Measurements from ENCODE around the genes VENTX and PAOX.

DNA sequence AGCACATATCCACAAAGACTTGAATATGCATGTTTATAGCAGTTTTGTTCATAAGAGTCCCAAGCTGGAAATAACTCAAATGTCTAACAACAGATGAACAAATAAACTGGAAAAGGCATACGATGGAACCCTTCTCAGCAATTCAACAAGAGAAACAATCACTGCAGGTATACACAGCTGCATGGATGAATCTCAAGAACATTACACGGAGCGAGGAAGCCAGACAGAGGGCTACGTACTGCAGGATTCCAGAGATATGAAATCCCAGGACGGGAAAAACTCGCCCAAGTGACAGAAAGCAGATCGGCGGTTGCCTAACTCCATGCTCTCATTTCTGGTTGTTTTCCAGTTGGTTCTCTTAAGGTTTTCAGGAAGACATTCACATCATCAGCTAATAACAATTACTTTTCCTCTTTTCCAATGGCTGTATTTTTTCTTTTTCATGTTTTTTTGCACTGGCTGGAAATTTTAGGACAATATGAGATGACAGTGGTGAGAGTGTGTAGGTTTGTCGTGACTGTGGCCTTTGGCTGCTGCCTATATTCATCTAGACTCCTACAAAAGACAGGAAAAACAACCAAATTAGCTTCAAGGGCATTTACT, 25.9 kb upstream of the INPP5A start:
- RRBS: no CpG with 5 or more reads among the region's 9 CpGs

- RRBS: 33% methylated on average over 7 of the region's 17 CpGs
These were observed 17.2 kb upstream of the INPP5A start for GRCh38 chr10:132520404-132520867.

DNA sequence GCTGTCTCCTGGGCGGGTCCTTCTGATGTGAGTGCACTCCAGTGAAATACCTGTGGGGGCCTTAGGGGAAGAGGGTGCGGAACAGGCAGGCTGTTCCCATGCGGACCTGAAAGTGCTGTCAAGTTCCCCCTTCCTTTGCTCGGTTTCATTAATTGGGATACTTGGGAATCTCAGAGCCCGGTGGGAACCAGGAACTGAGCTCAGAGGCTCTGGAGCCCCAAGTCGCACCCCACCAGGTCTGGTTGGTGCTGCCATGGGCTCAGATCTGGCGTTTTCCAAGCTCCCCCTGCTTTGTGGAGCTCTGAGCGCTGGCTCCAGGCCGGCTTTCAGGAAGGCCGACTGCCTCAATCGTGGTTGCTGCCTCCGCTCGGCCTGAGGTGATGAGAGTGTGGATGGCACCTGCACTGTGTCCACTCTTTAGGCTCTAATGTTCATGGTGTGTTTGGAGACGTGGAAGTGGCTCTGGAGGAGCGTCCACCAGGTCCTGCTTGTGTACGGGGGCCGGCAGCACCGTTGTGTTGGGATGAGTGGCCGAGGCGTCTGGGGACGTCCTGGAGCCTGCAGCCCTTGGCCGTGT, 8.0 kb downstream of the INPP5A start:
- RRBS: no CpG with 5 or more reads among the region's 22 CpGs

GRCh38 chr10:132666091-132666592, 119.8 kb downstream of the NKX6-2 start:
- RRBS: no CpG with 5 or more reads among the region's 11 CpGs

DNA sequence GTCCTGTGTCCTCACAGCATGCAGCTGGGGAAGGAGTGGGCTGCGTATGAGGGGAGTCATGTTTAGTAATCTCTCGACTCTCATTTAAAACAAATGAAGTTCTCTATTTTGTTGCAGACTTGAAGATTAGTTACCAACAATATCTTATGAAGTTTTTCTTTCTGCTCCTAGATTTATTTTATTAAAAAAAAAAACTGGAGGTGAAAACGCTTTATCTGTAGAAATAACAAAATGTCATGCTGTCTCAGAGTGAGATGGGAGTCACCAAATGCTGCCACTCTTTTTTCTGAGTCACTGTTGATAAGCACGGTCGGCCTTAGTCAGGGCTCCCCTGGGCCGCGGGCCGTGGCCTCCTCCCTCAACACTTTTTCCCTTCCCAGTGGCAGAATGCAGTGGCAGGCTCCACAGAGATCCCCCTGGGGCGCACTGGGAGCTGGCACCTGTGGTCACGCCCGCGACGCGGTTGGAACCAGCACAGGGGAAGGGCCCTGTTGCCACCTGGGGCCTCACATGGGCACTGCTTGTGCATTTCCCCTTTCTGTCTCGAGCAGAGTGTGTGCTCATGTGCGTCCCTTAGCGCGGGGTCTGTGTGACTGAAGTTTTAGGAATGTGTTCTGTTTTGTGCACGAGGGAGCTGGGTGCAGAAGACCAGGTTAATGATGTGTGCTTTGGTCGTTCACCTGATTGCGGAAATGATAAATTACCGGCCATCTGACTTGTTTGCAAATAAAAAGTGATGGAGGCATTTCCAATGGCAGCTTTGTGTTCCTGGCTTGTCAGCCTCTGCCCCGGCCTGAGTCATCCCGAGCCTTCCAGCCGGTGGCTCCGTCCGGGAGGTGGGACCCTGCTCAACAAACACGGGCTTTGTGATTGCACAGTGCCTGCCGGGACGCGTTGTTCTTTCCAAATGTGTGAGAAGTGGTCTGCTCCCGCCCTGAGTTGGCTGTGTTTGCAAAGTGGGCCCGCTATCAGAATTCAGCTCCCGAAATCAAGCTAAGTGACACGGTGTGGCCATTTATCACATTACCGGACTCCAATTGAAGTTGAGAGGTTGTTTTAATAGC, 100.7 kb downstream of the NKX6-2 start:
- RRBS: 15% methylated on average over 5 of the region's 36 CpGs

- RRBS: 96% methylated on average over 2 of the region's 22 CpGs
These were observed 82.9 kb downstream of the NKX6-2 start for GRCh38 chr10:132702996-132703532.

DNA sequence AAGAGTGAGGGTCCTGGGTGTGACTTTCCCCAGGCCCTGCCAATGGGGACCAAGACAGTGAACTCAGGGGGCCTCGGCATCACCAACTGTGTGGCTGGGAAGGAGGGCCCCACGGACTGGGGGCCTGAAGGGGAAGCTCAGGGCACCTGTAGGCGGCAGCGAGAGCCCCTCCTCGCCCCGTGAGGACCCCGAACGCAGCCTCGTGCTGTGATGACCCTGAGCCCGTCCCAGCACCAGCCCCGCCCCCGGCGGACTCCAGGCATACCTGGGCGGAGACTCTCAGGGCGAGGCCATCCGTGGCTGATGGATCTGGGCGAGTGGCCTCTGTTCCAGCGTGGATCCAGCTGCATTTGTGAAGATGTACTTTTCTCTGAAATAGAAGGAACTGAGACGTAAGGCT, 50.4 kb upstream of the CFAP46 start:
- RRBS: no CpG with 5 or more reads among the region's 19 CpGs

DNA sequence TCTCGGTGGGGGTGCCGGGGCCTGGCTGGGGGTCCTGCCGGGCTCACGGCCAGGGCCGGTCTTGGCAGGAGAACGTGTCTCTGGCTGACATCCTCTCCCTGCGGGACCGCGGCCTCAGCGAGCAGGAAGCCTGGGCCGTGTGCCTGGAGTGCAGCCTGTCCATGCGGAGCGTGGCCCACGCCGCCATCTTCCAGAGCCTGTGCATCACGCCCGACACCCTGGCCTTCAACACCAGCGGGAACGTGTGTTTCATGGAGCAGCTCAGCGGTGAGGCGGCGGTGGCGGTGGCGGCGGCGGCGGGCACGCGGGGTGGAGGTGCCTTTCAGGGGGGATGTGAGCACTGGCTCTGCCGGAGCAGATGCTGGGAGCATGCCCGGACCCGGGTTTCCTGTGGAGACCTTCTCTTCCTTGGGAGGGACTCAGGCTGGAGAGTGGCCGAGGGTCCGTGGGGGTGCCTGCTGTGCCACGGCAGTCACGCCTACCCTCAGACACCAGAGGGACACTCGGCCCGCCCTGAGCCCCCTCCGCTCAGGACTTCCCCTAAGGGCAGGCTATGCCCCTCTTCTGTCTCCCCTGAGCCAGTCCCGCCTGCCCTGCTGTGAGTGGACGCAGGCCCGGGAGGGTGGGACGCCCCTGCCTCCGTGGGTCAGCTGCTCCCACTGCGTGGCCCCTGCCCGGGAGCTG, 7.4 kb downstream of the KNDC1 start:
- RRBS: 91% methylated on average over 5 of the region's 46 CpGs

GRCh38 chr10:133229028-133229528, 939 bp upstream of the UTF1 start:
- RRBS: 51% methylated on average over 5 of the region's 11 CpGs

GRCh38 chr10:133230381-133230845, 396 bp downstream of the UTF1 start:
- RRBS: 4% methylated on average over 19 of the region's 70 CpGs

- RRBS: 3% methylated on average over 26 of the region's 63 CpGs
These were observed at the start of gene VENTX for GRCh38 chr10:133237327-133238224. TSS of gene VENTX (plus strand) at chr10:133237855.

- RRBS: no CpG with 5 or more reads among the region's 5 CpGs
These were observed 920 bp downstream of the VENTX start for GRCh38 chr10:133238626-133238923.

DNA sequence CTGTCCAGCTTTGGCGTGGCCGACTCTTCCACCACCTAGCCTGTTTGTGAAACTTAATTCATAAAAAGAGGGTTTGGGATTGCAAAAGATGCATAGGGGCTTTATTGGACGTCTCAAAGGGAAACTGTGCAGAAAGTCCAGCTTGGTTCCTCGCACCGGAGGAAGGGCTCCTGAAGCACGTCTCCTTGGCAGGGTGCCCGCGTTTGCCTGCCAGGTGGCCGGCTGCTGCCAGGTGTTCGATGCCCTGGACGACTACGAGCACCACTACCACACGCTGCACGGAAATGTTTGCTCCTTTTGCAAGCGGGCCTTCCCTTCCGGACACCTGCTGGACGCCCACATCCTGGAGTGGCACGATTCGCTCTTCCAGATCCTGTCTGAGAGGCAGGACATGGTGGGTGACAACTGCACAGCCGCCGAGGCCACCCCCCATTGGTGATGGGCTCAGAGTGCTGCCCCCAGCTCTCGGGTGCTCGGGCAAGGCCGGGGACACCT, 917 bp downstream of the ZNF511 start:
- RRBS: 91% methylated on average over 7 of the region's 24 CpGs

GRCh38 chr10:133379144-133379970, at the start of gene PAOX:
TSS of gene PAOX (plus strand) at chr10:133379262.
- RRBS: 3% methylated on average over 35 of the region's 83 CpGs

- RRBS: no CpG with 5 or more reads among the region's 58 CpGs
These were observed 338 bp downstream of the SPRN start for GRCh38 chr10:133424024-133424549.

GRCh38 chr10:133445190-133445685, 8.5 kb upstream of the SCART1 start:
- RRBS: no CpG with 5 or more reads among the region's 20 CpGs

GRCh38 chr10:133542345-133542708, 15.2 kb downstream of the CYP2E1 start:
- RRBS: no CpG with 5 or more reads among the region's 4 CpGs

GRCh38 chr10:133648993-133649389, 22.4 kb upstream of the FRG2B start:
- RRBS: no CpG with 5 or more reads among the region's 17 CpGs